Gallbladder (tissue), 1 donor: ENCODE results near the genes LHX6, OR1J2, OR1L1 and ZBTB26.

GRCh38 chr9:121883716-121884685, 209.1 kb downstream of the TTLL11 start:
- PRO-cap, result no peak

- PRO-cap, result no peak
Measured at GRCh38 chr9:122228592-122229412, at the start of gene LHX6. TSS of gene LHX6 (minus strand) at chr9:122228957.

- PRO-cap, result no peak
Measured at GRCh38 chr9:122510433-122510941, at the start of gene OR1J2. TSS of gene OR1J2 (plus strand) at chr9:122510802.

DNA sequence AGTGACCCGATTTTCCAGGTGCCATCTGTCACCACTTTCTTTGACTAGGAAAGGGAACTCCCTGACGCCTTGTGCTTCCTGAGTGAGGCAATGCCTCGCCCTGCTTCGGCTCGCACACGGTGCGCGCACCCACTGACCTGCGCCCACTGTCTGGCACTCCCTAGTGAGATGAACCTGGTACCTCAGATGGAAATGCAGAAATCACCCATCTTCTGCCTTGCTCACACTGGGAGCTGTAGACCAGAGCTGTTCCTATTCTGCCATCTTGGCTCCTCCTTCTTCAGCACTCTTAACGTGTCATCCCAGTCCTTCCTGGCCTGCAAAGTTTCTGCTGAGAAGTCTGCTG, 12.7 kb upstream of the OR1L8 start:
- PRO-cap, result no peak

DNA sequence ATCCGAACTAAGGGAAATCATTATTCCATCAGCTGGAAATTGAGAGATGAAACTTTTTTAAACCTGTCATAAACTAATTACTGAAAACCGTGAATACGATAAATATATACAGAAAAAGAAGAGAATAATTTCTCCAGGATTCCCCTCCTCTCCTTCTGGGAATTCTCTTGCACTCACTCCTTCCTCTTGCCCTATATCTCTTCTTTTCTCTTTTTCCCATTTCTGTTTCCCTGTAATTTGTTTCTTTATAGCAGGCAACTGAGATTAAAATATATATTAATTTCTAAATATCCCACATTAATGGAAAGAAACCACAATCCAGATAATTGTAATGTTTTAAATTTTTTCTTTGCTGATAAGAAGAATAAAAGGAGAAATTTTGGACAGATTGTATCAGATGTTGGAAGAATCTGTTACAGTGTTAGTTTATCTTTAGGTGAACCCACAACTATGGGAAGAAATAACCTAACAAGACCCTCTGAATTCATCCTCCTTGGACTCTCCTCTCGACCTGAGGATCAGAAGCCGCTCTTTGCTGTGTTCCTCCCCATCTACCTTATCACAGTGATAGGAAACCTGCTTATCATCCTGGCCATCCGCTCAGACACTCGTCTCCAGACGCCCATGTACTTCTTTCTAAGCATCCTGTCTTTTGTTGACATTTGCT, at the start of gene OR1L1:
OR1L1 (plus strand) TSS at position 451 of the 667 bp plus-strand sequence.
- PRO-cap, result no peak

GRCh38 chr9:122879855-122880416, 25.2 kb downstream of the RC3H2 start:
- PRO-cap, result no peak

DNA sequence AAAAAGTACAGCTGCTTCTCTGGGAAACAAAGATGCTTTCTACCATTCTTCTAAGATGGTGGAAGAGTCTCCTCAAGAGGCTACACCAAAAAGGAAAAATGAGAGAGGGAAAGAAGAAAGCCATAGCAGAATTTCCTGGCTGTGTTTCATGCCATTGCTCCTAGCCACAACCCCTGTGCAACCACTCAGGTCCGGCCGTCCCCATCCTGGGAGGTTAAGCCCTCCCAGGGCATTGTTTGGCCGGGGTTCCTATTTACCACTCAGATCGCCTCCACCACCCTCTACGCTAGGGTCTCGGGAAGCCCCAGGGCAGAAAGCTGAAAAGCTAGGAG, 778 bp downstream of the RC3H2 start:
- PRO-cap, result unidirectional peak, plus-strand start at position 263 of the sequence

- PRO-cap, result no peak
Measured at GRCh38 chr9:122908278-122909291, 3.4 kb upstream of the RC3H2 start.

- PRO-cap, result bidirectional peak, plus-strand start at chr9:122931714, minus-strand start at chr9:122931506
Measured at GRCh38 chr9:122930972-122931859, at the start of gene ZBTB26. TSS of gene ZBTB26 (minus strand) at chr9:122931512.

DNA sequence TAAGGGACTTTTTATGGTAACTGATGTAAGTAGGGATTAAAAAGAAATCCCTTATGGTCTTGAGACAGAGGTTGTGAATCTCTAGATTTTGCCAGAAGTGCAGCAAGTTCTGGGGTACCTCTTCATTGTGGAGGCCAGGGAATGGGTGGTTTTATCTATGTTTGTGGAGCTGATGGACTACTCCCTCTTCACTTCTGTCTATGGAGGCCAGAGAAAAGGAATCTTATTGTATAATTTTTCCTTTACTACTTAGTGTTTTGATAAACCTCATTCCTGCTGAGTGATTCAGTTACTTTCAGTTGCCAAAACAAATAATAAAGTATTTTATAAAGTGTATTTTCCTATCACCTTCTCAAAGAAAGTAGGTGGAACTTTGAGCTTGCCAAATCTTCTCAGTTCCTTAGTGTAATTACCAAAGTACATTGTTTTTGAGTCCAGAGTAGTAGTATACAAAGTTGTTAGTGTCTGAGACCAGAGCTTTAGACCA, 13.3 kb downstream of the RABGAP1 start:
- PRO-cap, result no peak

GRCh38 chr9:122974966-122975864, 34.4 kb downstream of the RABGAP1 start:
- PRO-cap, result no peak

GRCh38 chr9:123074227-123074531, 40.7 kb downstream of the GPR21 start:
- PRO-cap, result no peak

DNA sequence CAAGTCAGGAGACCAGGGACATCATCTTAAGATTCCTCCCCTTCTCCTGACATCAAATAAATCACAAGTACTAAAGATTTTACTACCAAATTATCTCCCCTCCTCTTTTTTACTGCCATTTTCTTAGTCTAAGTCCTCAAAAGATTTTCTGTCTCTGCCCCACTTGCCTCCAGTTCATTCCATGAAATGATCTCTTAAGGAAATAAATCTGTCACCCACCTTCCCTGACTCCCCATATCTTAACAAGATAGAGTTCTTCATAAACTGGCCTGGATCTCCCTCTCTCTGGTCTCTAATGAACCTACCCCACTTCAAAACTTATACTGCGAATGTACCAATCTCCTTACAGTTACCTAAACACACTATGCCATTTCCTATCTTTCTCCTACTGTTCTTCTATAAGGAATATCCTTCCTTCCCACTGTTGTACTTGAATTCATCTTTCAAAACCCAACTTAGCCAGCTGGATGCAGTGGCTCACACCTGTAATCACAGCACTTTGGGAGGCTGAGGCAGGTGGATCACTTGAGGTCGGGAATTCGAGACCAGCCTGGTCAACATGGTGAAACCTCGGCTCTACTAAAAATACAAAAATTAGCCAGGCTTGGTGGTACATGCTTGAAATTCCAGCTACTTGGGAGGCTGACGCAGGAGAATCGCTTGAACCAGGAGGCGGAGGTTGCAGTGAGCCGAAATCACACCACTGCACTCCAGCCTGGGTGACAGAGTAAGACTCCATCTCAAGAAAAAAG, 36.6 kb downstream of the STRBP start:
- PRO-cap, result no peak

GRCh38 chr9:123265886-123266443, 2.4 kb downstream of the STRBP start:
- PRO-cap, result no peak

DNA sequence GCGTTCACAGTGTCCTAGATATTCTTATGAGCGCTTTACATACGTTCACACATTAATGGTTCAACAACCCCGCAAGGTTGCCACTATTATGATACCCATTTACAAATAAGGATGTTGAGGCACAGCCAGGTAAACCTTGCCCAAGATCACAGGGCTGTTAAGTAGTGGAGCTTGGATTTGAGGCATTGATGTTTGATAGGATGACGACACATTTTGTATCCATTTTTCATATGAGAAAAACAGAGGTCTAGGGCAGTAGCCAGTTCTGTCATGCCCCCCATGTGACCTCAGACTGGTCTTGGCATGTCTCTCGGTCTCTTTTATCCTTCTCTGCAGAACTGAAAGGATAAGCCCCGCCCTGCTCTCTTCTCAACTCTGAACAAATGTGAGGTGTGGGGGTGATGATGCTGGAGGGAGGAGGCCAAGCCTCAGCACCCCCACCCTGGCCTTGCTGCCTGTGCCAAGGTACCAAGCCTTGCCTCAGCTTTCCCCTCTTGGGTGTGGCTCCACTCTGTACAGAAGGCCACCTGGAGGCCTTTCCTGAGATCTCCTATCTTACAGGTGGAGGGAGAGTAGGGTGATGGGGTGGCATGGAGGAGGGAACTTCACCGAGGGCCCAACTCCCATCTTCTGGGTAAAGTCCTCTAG, 19.6 kb upstream of the CRB2 start:
- PRO-cap, result no peak

GRCh38 chr9:123368045-123368510, 12.1 kb downstream of the CRB2 start:
- PRO-cap, result no peak

GRCh38 chr9:123924871-123925708, 4.8 kb downstream of the DENND1A start:
- PRO-cap, result no peak

DNA sequence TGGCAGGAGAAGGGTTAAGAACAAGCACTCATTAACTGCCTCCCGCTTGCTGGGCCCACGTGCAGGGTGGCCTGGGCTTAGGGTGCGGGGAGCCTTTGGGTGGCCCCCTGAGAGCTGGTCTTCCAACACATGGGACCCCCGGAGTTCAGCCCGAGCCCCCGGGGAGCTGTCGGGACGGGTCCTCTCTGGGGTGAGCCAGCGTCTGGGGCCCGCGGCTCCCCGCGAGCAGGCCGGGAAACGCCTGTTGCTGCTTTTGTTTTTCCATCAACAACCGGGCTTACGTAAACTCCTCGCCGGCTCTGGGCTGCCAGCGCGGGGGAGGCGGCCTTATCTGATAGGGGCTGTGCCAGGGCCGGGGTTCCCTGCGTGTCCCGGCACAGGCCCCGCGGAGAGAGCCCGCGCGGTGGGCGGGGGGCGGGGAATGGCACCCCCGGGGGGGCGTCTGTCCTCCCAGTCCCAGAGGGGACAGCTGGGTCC, 33.9 kb downstream of the LHX2 start:
- PRO-cap, result unidirectional peak, minus-strand start at position 229 of the sequence

DNA sequence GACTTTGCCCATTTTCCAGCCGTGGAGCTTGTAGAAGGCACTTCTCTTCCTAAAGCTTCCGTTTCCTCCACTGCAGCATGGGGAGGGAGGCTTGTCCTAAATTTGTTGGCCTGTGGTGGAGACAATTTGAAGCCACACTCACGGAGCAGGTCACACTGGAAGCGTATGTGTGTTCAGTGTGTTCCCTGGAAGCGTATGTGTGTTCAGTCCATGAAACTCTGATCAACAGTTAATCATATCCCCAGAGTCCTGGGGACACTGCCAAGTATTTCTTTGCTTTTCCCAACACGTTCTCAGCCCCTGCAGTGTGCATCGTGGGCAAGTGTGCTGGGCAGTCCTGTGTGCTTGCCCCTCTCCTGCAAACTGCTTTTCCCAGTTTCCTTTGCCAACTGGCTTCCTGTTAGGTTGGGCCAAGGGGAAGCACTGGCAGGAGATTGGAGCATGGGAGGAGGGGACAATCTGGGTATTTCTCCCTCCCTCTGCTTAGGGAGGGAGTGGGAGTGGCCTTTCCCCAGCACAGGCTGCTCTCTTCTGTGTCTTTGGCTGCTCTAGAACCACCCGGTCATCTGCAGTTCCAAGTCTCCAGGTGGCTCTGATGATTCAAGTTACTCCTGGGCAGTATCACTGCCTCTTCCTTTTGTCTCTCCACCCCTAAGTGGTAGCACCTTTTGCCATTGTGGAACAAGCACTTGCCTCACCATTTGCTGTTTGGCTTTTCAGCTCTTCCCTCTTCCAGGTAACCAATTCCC, 36.8 kb upstream of the NEK6 start:
- PRO-cap, result bidirectional peak, plus-strand start at position 565 of the sequence, minus-strand start at position 365 of the sequence

DNA sequence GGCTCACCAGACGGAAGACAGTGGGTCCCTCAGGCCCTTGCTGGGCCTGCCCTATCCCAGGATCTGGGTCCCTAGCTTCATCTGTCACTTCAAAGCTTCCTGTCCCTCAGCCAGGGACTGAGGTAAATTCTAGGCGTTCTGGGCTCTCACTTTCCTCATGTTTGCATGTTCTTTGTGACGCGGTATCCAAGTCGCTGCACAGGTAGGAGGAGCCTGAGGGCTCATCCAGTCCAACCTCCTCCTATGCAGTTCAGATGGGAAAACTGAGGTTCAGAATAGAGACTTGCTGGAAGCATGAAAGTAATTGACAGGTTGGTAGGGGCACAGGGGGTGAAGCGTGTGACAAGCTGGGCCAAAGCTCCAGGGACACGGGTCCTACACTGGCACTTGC, 35.4 kb upstream of the NEK6 start:
- PRO-cap, result no peak